ENCODE data around the gene WWC2.

GRCh38 chr4:173522133-173523071, 7.6 kb downstream of the HAND2 start:
- PRO-cap, result bidirectional peak, plus-strand start at chr4:173522329, minus-strand start at chr4:173522252; unidirectional peak, minus-strand start at chr4:173522779
- RAMPAGE, long total RNA, 2 experiments, result no peak in any of the 2 experiments

- PRO-cap, result no peak
- RAMPAGE, long total RNA, 2 experiments, result no peak in any of the 2 experiments
Observed at GRCh38 chr4:173525746-173526510, 4.1 kb downstream of the HAND2 start.

GRCh38 chr4:173536375-173536719, 6.3 kb upstream of the HAND2 start:
- PRO-cap, result no peak
- RAMPAGE, long total RNA, 2 experiments, result no peak in any of the 2 experiments

DNA sequence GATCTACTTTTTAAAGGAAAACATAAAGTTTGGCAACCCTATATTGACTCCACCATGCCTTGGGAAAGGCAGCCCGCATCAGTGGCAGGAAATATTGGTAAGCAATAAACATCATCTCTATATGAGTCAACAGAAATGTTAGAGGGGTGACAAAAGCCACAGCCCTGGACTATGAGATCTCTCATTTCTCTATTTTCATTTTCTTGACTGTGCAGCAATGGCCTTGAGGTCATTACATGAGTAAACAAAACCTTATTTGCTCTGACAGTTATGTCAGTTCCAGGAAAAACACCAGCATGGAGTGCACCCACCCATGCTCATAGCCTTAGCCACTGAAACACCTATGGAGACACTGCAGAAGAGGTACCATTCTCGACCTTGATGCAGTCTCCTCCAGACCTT, 15.8 kb upstream of the HPGD start:
- PRO-cap, result no peak
- RAMPAGE, long total RNA, 2 experiments, result no peak in any of the 2 experiments

- PRO-cap, result no peak
- RAMPAGE, long total RNA, 2 experiments, result no peak in any of the 2 experiments
Observed at GRCh38 chr4:174778396-174778745, 50.7 kb downstream of the GLRA3 start.

- PRO-cap, result no peak
- RAMPAGE, long total RNA, 2 experiments, result no peak in any of the 2 experiments
Observed at GRCh38 chr4:175811081-175811478, 984 bp downstream of the GPM6A start.

DNA sequence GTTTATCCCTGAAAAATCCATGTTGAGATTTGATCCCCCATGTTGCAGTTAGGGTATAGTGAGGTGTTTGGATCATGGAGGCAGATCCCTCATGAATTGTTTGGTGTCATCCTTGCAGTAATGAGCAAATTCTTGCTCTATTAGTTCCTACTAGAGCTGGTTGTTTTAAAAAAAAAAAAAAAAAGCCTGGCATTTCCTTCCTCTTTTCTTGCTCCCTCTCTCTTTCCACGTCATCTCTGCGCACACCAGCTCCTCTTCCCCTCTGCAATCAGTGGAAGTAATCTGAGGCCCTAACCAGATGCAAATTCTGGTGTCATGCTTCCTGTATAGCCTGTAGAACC, 24.4 kb downstream of the WDR17 start:
- PRO-cap, result no peak
- RAMPAGE, long total RNA, 2 experiments, result no peak in any of the 2 experiments

DNA sequence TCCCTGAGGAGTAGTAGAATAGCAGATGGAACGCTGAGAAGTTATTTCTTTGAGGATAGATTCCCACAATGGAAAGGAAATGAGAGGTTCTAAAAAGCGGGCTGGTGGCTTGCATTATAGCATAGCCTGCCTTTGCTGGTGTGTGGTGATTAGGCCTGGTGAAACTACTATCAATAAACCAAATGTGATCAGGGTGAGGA, 23.4 kb upstream of the SPCS3 start:
- PRO-cap, result unidirectional peak, plus-strand start at position 92 of the sequence
- RAMPAGE, long total RNA, 2 experiments, result no peak in any of the 2 experiments

DNA sequence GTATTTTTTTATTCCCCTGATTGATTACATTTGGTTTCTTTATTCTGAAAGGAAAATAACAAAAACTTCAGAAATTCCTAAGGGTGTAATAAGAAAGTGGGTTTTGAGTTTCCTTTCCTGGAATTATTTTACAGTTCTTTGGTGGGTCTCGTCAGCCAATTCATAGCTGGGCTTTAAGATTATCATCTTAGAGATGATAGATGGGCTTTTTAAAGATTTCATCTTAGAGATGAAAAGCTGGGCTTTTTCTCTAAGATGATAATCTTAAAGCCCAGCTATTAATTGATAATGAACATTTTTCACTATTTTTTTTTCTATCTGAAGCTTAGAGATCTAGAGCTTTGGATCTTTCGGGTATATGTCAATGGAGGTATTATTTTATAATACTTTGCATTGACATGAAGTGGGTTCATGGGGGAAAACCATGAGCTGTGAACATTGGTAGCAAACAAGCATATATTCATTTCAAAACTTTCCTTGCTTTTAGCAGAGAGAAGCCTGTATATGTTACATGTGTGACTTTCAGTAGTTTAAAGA, 11.2 kb downstream of the SPCS3 start:
- PRO-cap, result no peak
- RAMPAGE, long total RNA, 2 experiments, result no peak in any of the 2 experiments

DNA sequence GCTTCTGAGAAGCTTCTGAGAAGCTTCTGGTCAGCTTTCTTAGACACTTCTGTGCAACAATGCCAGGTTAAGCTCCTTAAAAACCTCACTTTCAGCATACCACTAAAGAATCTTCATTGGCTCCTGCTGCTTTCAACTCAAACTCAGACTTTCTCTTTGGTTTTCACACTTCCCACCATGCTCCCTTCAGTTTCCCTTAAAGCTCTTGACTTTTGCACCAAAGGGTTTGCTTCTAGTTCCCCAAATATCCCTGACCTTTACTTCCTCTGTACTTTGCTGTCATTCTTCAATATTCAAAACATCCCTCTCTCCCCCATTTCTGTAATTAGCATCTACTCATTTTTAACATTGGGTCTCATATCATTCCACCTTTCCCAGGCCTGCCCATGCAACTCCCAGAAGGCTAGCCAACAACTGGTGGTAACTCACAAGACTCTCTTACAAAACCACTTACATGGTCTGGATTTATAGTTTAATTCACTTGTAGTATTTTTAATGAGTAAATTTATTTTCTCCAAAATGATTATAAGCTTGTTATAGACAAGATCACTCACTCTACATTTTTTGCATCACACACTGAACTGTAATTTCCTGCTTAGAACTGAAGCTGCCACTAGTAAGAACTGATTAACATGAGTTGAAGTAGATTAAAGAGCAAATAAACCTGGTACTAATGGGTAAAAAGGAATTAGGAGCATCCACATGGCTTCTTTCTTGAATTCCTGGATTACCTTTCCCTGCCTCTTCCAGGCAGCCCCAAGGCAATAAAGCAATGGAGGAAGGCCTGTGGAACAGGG, 6.4 kb downstream of the VEGFC start:
- PRO-cap, result no peak
- RAMPAGE, long total RNA, 2 experiments, result no peak in any of the 2 experiments

DNA sequence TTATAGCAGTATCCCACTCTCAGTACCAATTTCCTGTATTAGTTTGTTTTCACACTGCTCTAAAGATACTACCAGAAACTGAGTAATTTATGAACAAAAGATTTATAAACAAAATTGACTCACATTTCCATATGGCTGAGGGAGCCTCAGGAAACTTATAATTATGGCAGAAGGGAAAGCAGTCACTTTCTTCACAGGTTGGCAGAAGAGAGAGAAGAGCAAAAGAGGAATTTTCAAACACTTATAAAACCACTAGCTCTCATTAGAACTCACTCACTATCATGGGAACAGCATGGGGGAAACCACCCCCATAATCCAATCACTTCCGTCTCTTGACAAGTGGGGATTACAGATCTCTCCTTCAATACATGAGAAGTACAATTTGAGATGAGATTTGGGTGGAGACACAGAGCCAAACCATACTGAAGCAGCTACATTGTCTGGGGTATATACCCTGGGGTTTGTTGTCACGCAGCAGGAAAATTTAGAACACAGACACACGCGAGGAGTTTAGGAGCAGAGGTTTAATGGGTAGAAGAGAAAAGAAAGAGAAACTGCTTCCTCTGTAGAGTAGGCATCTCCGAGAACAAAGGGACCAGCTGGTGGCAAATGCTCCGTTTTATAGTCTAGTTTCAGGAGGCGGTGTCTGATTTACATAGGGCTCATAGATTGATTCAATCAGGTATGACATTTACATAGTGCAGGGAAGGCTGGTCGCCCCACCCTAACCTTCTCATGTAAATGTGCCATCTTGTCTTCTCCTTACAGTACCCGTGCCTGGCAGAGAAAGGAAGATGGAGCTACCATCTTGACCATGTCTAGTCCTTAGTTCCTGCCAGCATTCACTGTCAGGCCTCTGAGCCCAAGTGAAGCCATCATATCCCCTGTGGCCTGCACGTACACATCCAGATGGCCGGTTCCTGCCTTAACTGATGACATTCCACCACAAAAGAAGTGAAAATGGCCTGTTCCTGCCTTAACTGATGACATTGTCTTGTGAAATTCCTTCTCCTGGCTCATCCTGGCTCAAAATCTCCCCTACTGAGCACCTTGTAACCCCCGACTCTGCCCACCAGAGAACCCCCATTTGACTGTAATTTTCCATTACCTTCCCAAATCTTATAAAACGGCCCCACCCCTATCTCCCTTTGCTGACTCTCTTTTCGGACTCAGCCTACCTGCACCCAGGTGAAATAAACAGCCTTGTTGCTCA, 2277.8 kb upstream of the AGA start:
- PRO-cap, result no peak
- RAMPAGE, long total RNA, 2 experiments, result no peak in any of the 2 experiments

DNA sequence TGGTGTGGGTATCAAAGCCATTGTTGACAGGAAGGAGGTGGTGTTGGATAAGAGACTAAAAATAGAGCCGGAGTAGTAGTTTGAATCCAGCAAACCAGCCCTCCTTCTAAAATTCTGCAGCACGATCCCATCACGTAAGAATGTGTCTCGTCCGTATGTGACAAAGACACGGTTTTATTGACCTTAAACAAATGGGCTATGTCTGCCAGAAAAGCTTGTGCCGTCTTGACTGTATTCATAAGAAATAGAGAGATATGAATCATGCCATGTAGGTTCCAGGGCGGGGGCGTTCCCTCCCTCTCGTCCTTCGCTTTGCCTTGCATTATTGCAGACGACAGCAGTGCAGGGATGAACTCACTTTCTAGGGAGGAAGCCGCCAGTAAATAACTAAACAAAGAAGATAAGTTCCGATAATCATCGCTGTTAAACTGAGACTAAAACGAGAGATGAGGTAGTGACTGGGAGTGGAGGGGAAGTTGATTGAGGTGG, 3.3 kb downstream of the TENM3 start:
- PRO-cap, result no peak
- RAMPAGE, long total RNA, 2 experiments, result no peak in any of the 2 experiments

DNA sequence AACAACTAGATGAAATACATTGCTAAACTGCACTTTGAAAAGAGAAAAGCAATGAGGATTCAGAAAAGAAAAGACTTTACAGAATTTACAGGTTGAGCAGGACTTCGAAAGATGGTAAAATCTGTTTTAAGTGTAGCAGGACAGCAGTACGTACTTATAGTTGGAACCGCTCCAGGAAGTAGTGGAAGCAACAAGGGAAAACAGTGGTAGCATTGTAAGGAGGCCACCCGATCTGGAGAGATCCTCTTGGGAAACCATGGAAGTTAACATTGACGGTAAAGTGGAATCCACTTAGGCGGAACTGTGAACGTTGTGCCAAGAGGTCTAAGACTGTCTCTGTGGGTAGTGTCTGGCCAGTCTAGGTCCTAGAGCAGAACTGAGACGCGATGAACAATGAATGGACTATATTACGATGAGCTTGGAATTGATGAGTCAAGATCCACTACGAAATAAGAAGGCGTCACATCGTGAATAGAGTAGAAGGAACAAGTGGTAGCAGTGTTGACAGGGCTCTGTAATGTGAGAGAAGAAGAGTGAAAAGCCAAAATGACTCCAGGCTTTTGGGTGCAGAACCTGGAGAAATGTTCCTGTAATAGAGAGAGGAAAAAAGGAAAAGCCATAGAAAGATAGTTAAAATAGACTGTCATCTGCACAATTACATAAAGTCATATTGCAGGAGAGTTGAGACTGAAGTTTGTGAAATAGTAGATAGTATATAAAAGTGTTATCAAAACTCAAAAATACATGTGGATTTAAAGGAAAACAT, 124.0 kb downstream of the TENM3 start:
- PRO-cap, result no peak
- RAMPAGE, long total RNA, 2 experiments, result no peak in any of the 2 experiments

- PRO-cap, result no peak
- RAMPAGE, long total RNA, 2 experiments, result no peak in any of the 2 experiments
Observed at GRCh38 chr4:182387443-182387642, 144.1 kb downstream of the TENM3 start.

- PRO-cap, result no peak
- RAMPAGE, long total RNA, 2 experiments, result no peak in any of the 2 experiments
Observed at GRCh38 chr4:182880655-182881390, 36.4 kb downstream of the DCTD start.

DNA sequence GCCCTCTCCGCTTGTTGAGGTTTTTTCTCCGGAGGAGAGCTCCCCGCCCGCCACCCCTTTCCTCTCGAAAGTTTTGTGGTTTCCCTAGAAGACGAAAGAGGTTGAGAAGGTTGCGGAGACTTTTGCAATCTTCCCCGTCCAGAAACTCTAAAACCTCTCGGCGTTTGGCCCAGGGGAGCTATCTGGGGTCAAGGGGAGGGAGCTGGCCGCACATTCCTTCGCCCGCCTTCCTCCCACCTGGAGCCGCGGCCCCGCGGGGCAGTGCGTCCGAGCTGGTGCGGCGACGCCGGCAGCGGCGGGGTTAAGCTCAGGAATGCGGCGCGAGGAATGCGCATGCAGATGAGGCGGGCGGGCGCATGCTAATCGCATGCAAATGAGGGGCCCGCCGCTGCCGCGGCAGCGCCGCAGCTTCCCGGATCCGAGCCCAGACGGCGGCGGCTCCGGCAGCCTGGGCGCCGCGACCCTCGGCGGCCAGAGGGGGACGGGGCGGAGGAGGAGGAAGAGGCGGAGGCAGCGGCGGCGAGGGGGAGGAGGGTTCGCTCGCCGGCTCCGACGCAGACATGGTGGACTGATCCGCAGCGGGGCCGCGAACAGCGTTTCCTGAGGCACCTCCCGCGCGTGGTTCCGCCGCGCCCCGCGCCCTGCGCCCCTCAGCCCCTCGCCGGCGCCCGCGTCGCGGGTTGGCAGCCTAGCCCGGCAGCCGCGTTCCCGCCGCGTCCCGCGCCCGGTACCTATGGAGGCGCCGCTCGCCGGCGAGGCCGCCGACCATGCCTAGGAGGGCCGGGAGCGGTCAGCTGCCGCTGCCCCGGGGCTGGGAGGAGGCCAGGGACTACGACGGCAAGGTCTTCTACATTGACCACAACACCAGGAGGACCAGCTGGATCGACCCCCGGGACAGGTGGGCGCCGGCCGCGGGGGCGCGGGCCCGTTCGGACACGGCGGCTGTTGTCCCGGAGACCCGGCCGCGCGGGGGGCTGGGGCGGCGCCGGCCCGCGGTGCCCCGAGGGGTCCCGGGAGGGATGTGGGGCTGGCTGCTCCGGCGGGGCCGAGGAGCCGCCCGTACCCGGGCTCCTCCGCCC, at the start of gene WWC2:
Gene WWC2, plus strand, starts transcription at position 533 of the 1,079 bp plus-strand sequence.
- PRO-cap, result bidirectional peak, plus-strand start at position 427 of the sequence, minus-strand start at position 297 of the sequence
- RAMPAGE, long total RNA, 2 experiments, result no peak in any of the 2 experiments

DNA sequence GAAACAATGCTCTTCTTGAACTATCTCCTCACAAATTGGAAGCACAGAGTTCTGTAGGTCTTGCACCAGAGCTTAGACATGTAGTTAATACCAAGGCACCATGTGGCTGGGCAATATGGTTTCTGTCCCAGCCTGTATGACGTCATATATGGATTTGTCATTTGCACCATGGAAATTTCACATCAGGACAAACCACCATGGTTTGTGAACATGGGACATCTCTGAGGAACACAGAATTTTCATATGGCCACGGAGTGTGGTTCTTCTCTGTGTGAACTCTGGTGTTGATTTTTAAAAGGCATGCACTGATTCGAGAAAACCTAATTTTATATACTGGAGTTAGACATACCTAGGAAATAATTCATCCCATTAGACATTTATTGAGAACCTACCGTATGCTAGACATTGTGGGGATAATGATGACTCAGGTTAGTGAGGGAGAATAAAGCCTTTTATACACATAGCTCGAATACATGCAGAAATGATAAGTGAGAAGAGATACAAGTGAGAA, 67.9 kb downstream of the WWC2 start:
- PRO-cap, result no peak
- RAMPAGE, long total RNA, 2 experiments, result no peak in any of the 2 experiments

DNA sequence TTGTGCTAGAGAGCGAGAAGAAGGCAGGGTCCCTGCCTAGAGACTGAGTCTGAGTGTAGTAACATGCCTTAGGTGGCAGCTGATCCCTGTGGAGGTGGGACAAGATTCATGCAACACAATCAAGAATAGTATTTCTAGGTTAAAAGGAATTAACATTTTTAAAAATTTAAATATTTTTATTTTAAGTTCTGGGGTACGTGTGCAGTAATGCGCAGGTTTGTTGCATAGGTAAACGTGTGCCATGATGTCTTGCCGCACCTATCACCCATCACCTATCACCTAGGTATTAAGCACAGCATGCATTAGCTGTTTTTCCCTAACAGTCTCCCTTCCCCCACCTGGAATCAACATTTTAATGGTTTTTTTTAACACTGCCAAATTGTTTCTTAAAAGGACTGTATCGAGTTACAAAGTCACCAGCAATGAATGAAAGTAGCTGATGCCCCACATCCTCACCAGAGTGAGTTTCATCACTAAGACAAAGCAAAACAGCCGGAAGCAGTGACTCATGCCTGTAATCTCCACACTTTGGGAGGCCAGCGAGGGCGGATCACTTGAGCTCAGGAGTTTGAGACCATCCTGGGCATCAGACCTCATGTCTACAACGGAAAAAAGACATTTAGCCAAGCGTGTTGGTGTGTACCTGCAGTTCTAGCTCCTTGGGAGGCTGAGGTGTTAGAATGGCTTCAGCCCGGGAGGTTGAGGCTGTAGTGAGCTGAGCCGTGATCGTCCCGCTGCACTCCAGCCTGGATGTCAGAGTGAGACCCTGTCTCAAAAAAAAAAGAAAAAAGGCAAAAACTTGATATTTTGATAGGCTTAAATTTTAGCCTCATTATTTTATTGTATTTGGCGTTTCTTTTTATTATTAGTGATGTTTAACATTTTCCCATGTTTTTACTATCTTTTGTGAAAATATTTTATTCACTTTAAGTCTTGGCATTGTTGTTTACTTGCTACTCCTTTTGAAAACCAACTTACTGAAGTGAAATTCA, 84.2 kb downstream of the WWC2 start:
- PRO-cap, result no peak
- RAMPAGE, long total RNA, 2 experiments, result no peak in any of the 2 experiments

GRCh38 chr4:183279939-183280478, 40.1 kb downstream of the CLDN22 start:
- PRO-cap, result no peak
- RAMPAGE, long total RNA, 2 experiments, result no peak in any of the 2 experiments

DNA sequence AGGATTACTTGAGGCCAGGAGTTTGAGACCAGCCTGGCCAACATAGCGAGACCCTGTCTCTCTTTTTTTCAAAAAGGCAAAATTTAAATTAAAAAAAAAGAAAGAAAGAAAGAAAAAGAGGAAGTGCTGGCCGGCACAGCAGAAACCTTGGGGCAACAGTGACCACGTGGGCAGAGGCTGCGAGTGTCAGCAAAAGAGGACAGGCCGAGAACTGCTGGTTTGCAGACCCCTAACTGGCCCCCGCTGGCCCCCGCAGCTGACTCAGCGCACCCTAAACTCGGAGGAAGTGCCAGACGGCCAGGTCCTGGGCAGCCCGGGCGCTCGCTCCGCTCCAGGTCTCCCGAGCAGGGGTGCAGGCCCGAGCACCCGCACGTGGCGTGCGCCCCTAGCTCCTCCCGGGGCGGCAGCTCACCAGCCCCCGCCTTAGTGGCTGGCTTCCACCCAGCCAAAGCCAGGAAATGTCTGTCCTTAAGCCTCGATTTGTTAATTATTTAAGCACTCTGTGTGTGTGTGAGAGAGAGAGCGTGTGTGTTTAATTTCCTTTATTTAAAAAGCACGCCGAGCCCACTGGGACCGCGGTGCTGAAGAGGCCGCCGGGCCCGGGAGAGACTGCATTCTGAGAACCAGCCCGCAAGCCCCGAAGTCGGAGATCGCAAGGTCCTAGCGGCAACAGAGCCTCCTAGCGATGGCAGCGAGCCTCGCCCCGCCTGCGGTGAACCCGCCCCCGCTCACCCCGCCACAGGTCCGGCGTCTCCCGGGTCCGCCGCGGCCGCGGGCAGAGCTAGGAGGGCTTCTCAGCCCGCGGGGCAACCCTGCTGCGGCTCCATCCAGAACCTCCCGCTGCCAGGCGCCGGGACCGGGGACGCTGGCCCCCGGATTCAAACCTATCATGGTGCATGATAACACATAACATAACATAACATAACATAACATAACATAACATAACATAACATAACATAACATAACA, 46.0 kb upstream of the CDKN2AIP start:
- PRO-cap, result unidirectional peak, plus-strand start at position 292 of the sequence
- RAMPAGE, long total RNA, 2 experiments, result no peak in any of the 2 experiments